Camera-type eye (tissue), 1 donor: ENCODE measurements around a stretch of chr5.

DNA sequence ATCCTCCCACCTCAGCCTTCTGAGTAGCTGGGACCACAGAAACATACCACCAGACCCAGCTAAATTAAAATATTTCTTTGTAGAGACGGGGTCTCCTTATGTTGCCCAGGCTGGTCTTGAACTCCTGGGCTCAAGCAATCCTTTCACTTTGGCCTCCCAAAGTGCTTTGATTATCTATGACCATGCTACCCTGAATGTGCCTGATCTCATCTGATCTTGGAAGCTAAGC lies 136.9 kb upstream of the LRRTM2 start:
- RAMPAGE, long total RNA = no peak

DNA sequence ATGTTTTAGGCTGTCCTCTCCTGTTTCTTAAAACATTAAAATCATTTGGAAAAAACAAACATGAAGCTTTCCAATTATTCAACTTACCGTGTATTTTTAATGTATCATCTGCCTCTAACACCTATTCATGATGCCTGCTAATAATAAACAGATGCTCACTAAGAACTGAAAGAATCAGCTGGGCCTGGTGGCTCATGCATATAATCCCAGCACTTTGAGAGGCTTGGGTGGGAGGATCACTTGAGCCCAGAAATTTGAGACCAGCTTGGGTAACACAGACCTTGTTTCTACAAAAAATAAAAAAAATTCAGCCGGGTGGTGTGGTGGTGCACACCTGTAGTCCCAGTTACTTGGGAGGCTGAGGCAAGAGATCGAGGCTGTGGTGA lies 19.8 kb downstream of the SLC23A1 start:
- RAMPAGE, long total RNA = no peak

- RAMPAGE, long total RNA = no peak
These were observed 13.5 kb upstream of the STING1 start for GRCh38 chr5:139495944-139496511.

DNA sequence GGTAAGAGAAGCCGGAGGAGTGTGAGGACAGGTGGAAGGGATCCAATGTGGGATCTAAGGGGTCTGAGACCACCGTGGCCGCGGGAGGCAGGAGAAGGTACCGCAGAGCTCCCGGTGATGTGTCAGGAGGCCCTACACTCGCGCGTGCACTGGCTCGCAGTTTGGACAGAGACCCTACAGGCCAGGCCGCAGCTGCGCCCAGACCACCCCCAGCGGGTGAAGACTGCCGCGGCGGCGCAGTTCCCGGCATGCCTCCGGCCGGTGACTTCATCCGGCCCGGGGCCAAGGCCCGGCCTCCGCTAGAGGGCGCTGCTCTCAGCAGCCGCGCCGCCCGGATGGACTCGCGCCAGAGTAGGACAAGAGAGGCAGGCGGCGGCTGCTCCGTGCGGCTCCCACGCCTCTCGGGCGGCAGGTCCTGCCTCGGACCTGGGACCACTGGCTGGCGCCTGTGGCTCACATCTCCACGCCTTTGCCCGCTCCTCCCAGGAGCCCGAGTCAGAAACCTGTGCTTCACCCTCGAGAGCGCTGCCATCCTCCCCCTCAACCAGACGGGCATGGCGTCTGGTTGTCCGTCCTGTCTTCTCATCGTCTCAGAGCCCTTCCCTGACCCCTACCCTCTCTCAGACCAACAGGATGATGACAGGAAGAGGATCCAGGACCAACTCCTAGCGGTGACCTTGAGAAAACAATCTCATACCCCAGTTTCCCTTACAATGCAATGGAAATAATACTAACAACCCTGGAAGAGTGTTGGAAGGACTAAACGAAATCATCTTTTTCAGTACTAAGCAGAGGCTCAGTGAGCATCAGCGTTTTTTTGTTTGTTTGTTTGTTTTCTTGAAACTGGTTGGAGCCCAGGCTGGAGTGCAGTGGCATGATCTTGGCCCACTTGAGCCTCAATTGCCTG lies 35.5 kb upstream of the STING1 start:
- RAMPAGE, long total RNA = no peak

DNA sequence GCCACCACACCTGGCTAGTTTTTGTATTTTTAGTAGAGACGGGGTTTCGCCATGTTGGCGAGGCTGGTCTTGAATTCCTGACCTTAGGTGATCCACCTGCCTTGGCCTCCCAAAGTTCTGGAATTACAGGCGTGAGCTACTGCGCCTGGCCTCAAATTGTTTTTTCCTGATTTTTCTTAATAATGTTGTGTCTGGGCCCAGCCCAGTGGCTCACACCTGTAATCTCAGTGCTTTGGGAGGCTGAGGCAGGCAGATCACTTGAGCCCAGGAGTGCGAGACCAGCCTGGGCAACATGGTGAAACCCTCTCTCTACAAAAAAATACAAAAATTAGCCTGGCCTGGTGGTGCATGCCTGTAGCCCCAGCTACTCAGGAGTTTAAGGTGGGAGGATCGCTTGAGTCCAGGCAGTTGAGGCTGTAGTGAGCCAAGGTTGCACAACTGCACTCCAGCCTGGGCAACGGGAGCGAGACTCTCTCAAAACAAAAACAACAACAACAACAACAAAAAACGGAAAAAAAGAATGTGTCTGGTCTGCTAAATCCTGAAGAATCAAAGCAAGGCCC lies 41.1 kb downstream of the UBE2D2 start:
- RAMPAGE, long total RNA = no peak

DNA sequence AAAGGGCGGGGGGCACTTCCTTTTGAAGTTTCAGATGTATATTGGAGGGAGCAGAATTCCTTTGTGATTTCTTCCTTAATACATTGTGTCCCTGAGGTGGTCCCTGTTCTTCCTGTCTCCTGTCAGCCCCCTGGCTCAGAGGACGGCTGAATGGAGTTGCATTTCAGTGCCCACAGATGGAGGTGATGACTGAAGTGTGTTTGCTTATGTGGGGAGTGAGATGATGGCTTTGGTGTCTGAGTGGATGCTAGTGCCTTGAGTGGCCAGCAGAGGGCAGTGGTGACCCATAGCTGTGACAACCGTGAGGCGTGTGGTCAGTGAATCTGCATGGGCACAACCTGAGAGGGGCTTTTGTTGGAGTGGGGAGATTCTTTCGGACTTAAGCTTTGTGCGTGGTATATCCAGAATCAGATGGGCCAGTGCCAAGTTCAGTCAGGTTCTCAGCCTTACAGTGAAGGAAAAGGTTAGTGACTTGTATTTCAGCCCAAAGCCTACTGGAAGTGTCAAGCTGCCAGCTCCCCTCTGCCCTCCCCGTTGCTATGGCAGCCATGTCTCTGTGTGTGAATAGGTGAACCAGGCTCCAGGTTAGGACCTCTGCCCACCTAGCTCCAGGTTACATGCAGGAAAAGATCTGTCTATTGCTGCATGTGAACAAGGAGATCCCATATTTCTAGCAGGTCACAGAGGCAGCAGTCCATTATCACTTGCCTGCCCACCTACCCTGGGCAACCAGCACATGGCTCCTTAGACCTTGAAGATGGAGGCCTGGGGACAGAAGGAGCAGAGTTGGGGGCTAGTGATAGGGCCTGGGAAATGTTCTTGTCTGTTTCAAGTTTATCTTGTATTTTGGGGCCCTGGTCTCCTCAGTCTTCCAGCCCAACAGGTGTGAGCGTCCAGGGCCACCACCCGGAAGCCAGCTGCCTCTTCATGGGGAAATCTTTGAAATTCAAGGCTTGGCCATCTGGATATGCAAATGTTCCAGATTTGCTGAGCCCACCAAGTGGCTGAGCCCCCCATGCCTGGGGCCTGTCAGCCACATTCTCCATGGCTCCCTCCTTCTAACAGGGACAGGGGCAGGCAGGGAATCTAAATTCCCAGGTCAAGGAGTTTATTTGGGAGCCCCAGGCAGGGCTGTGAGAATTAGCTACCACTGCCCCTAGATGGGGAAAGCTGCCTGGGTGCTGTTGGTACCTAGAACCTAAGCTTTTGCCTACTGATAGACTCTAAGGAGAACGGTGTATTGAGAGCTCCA lies 14.5 kb upstream of the CXXC5 start:
- RAMPAGE, long total RNA = no peak

DNA sequence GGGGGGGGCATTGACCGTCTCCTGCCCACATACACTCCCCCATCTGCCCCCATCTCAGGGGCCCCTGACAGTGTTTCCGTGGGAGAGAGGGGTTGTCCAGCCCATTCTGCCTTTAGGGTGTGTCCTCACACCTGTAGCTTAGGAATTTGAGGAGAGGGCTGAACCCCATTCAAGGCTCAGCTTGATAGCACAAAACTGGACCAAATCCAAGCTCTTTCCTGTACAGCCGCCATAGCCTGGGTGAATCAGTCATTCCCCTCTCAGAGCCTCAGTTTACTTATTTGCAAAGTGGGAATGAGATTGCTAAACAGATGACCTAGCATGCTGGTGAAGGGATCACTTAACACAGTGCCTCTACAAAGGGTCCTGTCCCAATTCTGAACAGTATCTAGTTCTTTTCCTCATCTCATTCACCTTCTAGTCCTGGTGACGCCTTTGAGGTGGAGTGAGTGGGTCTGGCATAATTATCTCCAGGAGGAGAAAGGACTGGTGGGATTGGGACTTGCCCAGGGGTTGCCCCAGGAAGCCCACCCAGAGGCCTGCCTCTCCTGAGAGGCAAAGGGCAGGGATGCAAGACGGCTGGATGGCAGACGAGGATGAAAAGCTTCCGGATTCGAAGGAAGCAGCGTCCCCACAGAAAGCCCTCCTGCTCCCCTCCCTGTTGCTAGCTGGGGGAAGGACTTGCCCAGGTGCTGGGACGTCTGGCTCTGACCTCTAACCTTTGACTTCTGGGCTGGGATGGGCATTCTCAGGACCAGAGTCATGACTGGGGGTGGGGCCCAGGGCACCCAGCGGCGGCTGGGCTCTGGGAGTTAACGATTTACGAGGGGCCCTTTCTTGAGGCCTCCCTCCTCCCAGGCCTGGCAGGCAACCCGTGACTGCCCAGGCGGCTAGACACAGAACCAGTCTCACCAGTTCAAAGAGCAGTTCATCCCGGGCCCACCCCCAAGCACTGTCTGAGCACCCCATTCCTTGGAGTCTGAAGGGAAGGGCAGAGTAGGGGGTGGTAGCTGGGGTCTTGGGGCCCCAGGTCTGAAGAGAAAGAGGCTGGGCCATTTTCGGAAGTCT lies 5.5 kb upstream of the CXXC5 start:
- RAMPAGE, long total RNA = no peak

DNA sequence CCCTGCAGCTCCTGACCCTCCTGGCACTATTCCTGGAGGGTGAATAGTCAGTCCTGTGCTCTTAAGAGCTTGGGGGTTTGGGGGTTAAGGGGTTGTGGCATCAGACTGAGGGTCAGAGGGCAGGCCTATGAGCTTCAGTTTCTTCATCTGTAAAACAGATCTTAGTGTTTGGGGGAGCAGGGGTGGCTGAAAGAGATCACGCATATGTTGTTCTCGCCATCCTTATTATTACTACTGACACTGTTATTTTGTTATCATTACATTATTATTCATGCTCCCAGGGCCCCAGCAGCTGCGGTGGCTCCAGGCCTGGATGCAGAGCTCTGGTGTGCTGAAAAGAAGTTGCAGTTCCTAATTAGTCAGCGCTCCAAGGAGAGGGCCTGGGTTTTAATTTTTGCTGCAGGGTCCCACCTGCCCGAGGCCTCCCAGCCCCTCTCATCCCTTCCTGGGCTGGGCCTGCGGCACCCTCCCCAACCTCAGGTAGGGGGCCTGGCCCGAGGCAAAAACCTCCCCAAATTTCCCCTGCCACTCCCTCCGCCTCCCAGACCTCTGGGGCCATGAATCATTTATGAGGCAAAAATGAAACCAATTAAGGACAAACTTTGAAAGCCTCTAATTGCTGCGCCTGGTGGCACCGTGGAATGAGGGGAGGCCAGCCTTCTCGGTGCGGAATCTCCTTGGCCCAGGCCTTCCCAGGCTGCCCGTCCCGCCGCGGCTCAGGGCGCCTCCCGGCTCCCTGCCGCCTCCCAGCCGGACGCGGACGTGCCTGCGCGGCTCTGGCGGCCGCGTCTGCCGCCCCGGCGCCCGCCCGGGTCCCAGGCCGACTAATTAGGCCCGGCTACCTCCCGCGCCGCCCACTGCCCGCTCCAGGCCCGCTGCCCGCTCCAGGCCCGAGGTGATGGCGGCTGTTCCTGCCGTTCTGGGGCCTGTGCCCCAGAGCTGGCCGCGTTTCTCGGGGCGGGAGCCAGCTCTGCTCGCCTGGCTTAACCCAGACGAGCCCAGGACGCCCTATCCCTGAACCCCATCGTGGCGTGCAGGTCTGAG lies 19.8 kb downstream of the CXXC5 start:
- RAMPAGE, long total RNA = no peak

DNA sequence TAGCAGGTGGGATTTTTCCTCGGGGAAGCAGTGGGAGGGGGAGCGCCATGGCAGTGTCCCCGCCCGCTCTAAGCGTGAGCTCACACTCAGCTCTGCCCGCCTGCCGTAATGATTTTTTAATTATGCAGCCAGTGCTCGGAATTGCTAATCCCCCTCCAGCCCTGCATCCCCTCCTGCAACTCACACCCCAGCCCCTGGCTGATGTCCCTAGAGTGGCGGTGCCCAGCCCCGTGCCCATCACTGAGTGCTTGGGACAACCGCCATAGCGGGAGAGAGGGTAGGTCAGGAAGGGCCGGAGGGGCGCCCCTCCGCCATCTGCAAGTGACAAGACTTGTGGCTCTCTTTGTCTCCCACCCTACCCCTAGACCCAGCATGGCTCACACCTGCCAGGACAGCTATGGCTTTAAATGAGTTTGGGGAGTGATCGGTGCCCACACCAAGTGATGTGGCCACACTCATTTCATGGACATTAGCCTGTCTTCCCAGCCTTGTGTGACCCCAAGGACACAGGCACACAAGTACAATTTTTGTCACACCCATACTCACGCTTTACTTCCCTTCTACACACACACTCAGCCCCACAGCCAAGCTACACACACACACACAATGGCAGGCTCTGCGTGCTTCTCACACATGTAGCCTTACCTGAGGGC lies 21.1 kb downstream of the CXXC5 start:
- RAMPAGE, long total RNA = no peak

DNA sequence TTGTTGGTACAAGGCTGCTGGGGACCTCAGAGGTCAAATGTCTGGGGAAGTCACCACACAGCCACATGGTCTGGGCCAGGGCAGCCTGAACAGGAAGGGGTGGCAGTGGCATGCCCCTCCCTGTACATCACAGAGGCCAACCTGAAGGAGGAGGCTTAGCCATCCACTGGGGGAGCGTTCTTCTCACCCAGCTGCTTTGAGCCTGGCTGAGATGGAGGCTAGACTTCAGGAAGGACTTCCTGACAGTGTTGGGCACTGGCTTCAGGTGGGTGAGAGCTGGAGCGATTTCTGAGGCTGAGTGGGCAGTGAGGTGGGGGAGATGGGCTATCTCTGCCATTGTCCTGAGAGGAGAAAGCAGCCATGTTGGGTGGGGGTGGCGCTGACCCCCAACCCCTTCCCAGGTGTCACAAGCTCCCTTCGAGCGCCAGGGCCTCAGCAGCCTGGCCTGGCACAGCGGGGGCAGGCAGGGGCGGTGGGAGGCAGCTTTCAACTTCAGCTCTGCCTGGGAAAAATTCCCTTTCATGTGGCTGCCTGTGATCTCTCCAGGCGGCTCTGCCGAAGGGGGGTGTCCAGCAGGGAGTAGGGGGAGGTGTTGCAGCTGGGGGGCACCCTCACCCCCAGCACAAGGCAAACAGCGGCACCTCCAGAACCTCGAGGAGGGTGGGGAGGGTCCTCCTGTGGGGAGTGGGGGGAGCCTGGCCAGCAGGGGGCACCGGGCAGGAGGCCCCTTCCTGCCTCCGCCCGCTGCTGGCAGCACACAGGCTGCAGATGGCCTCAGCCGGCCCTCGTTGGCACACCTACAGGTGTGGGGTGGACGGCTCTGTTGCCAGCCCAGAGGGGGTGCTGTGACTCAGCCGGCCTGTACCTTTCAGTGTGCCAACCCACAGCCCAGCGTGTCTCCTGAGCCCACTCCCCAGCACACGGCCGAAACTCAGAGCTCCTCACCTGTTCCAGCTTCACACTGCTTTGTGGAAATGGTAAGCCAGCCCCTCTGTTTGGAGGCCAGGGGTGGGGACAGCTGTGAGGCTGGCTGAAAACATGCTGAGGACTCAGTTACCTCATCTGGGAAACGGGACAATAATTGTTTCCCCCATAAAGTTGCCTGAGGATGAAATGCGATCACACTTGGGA lies 36.7 kb downstream of the CXXC5 start:
- RAMPAGE, long total RNA = no peak

DNA sequence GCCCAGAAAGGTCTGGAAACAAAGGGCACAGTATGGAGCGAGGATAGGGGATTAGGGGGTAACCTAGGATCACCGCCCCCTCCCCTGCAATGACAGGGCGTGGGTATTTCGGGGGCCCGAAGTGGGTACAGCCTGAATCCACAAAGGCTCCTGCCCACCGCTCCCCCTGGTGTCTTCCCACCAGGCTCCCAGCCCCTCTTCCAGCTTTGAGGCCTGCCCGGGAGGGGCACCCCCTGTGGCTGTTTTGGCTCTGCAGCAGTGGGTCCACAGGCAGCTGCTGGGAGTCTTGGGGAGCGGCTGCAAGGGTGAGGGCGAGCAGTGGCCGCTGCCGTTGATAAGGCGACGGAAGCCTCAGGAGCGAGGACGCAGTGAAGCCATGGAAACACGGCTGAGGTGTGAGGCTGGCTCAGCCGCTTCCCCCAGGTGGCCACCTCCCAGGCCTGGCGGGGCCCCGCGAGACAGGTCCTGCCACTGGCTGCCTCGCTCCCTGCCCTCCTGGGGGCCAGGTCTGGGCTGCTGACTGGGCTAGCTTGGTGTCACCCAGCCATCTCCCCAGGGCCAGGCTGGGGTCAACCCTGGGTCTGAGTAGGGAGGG lies 41.4 kb downstream of the CXXC5 start:
- RAMPAGE, long total RNA = no peak

- RAMPAGE, long total RNA = no peak
These were observed 62.2 kb downstream of the CXXC5 start for GRCh38 chr5:139710369-139710668.

- RAMPAGE, long total RNA = no peak
These were observed 62.8 kb downstream of the CXXC5 start for GRCh38 chr5:139710669-139711694.

DNA sequence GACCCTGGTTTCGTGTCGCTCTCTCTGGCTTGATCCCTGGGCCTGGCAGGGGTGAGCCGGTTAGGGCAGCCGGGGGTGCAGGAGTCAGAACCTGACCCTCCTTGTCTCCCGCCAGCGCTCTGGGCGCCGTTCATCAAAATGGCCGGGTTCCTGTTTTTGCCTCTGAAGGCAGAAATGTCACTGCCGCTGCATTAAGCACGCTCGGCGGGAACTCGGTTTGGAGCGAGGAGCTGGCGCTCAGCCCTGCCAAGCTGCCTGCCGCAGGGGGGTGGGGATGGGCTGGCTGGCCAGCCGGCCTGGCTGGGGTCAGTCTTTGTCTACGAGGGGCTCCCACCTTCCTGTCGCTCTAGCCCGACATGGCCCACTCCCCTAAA lies 63.7 kb downstream of the CXXC5 start:
- RAMPAGE, long total RNA = no peak

GRCh38 chr5:139733398-139734147 lies 62.0 kb upstream of the PSD2 start:
- RAMPAGE, long total RNA = no peak

GRCh38 chr5:139760554-139761251 lies 34.9 kb upstream of the PSD2 start:
- RAMPAGE, long total RNA = no peak

DNA sequence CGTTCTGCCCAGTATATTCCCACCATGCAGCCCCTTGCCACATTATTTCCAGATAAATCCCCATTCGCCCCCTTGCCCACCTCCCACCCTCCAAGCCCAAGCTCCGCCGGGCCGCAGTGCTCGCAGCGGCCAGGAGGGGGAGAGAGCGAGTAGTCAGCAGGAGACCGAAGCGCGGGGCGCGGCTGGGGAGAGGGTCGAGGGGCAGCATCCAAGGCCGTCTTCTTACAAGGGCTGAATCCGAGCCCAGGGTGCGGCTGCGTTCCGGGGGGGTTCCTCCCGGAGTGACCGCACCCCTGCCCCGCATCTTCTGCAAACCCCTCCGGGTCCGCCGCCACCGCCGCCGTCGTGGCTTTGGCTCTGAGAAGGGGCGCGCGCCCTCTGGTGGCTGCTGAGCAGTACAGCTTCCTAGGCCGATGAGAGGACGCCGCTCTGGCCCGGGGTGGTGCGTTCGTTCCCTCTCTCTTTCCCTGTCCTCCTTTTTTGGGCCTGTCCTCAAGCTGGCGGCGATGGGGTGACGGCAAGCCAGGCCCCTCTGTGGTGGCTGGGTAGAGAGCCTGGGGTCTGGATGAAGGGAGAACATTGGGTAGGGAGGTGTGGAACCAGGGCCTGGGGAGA lies 30.0 kb upstream of the PSD2 start:
- RAMPAGE, long total RNA = no peak

GRCh38 chr5:139788581-139788918 lies 7.1 kb upstream of the PSD2 start:
- RAMPAGE, long total RNA = no peak

DNA sequence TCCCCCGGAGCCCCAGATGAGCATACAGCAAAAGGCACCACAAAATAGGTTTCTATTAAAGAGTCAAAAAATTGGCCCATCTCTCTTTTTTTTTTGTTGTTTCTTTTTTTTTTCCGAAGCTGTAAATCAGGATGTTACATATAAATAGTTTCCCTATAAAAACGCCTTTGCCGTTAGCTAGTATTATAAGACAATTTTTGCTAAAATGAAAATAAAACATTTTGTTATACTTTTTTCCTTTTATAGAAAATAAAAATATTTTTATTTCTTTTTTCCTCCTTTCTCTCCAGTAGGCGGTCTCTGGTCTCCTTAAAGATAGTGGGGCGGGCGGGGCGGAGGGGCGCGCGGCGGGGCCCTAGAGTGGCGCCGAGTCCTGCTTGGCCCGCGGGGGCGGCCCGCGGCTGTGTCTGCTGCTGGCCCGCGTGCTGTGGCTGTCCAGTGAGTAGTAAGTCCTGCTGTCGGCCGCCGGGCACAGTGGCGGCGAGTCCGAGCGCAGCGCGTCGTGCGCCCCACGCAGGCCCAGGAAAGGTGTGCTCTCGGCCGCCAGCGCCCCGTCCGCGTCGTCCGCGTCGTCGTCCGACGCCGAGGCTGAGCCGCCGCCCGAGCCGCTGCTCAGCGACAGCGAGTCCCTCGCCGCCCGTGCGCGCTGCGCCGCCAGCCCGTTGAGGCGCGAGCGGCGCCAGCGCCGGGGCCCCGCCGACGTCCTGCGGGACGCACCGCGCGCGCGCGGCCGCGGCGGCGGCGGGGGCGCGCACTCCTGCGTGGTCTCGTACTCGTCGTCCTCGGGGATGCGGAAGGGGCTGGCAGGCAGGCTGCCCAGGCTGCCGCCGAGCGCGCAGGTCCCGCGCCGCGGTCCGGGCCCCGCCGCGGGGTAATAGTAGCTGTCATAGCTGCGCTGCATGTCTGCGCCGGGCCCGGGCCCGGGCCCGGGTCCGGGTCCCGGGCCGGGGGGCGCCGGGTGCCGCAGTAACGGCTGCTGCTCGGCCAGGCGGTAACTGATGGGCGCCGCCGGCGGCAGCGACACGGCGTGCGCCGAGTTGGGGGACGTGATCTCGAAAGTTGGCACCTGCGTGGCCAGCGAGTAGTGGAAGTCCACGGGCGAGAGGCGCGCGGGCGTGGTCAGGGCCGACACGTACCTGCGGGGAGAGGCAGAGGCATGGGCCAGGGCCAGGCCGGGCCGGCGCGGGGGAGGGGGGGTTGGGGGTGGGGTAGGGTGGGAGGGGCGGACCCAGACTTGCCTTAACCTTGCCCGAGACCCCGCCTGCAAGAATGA lies 52.4 kb downstream of the PSD2 start:
- RAMPAGE, long total RNA = no peak

GRCh38 chr5:140000085-140000888 lies 42.8 kb downstream of the NRG2 start:
- RAMPAGE, long total RNA = no peak